Skeletal muscle cell (primary cell): ENCODE data around the genes FAM72B and H3-7.

DNA sequence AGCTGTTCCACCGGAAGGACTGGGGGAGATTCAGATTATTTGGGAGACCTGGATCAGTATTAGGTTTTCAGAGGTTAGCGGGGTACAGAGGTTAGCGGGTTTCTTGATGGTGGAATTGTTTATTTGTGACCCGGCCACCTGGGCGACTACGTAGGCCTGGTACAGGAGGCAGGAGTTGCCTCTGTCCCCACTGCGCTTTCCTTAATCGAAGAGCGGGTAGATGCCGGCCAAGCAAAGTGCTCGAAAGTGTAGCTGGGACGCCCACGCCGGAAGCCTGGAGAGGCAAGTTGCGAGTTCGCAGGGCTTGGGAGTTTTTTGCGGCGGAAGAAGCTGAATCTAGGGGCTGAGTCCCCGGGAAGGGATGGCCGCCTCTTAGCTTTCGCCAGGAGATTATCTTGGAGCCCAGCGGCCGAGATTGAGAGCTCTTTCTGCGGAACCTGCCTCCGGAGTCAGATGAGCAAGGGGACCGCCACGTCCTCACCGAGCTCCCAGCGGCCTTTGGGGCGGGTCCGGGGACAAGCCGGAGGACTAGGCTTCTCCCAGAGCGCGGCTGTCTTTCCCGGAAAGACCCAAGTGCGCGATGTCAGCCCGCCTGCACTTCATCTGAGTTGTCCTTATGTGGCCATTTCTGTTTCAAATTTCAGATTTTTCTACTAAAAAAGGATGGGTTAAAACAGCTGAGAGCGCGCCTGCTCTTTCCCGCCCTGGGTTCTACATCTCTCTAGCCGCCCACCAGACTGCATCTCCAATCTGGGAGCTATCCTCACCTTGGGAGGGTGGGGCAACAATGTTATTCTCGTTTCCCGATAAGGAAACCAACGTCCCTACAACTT is 12.3 kb upstream of the TBX15 start:
- RRBS, result 22% methylated on average over 22 of the region's 45 CpGs

GRCh38 chr1:119101458-119102181 is 38.8 kb downstream of the WARS2 start:
- RRBS, result no CpG with 5 or more reads among the region's 5 CpGs

GRCh38 chr1:119331449-119331755 is 37.2 kb upstream of the HAO2 start:
- RRBS, result no CpG with 5 or more reads among the region's 4 CpGs

- RRBS, result no CpG with 5 or more reads among the region's 5 CpGs
Measured at GRCh38 chr1:119980078-119980486, 83.8 kb upstream of the ADAM30 start.

DNA sequence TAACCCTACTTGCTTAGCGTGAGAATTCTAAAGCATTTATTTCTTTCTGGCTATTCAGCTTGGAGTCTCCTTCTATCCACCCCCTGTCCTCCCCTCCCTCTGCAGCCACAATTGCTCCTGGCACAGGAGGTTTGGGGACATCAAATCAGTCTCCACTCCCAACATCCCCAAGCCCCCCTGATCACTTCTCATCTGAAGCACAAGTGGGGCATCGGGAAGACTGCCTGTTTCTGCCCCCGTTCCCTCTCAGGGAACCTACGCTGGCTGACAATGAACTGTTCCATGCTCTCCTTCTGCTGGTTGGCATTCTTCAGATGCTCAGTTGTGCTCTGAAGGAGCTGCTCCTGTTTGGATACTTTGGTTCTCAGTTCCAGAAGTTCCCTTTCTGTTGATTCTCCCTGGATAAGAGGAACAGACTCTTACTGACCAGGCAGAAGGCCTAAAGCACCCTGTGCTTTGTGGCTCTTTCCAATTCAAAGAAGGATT is 76.9 kb downstream of the NBPF8 start:
- RRBS, result no CpG with 5 or more reads among the region's 4 CpGs

GRCh38 chr1:120557497-120558167 is 142.8 kb downstream of the NBPF8 start:
- RRBS, result no CpG with 5 or more reads among the region's 37 CpGs

DNA sequence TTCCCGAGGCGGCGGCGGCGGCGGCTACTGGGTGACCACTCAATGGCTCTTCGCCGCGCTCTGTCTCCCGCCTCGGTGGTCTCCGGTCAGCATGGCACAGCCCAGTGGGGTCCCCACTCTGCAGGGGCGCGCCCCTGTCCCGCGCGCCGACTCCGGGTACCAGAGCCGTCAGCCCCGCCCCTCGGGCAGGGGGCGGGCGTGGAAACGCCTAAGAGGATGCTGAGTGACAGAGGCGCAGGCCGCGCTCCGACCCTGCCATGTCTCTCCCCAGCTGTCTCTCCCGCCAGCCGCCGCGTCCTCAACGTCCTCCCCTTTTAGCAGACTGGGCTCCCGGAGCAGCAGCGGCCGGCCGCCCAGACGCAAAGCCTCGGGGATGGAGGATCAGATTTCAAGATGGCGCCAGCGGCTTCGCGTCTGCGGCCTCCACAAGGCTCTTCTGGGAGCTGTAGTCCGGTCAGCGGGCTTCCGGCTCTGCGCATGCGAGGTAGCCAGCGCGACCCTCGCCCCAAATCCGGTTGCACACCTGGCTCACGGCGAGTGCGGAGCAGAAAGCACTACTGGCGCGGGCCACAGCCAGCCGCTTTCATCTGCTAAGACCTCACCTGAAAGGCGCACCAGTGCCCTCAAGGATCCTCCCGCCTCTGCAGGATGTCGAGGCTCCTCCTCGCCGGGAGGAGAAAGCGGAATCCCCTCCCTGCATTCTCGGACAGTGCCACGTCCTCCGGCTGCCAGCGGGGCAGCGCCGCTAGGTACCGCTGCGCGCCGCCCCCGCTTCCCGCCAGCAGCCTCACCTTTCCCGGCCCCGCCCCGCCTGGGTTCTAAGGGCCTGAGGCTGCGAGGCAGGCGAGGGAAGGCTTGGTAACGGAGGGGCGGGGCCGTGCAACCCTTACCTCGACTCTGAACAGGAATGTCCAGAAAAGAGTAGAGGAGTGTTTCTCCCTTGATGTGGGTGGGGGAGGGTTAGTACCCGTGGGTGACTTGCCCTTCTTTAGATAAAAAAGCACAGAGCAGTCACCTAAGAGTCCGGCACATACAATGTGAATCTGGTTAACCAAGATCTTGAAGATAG is 143.7 kb downstream of the NBPF8 start:
- RRBS, result no CpG with 5 or more reads among the region's 89 CpGs

- RRBS, result no CpG with 5 or more reads among the region's 36 CpGs
Measured at GRCh38 chr1:121117001-121117657, 67.0 kb downstream of the FAM72B start.

GRCh38 chr1:121183708-121184458 is at the start of gene FAM72B:
Gene FAM72B, minus strand, starts transcription at chr1:121184340.
- RRBS, result no CpG with 5 or more reads among the region's 46 CpGs

DNA sequence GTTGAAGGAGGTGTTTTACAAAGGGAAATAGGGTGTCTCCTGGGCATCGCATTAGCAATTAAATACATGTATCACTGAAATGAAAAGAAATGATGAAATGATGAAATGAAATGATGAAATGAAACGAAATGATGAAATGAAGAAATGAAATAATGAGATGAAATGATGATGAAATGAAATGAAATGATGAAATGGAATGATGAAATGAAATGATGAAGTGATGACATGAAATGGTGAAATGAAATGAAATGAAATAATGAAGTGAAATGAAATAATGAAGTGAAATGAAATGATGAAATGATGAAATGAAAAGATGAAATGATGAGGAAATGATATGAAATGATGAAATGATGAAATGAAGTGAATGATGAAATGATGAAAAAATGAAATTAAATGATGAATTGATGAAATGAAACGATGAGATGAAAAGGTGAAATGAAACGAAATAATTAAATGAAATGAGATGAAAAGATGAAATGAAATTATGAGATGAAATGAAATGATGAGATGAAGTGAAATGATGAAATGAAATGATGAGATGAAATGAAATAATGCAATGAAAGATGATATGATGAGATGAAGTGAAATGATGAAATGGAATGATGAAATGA is 215.4 kb downstream of the SRGAP2C start:
- RRBS, result no CpG with 5 or more reads among the region's 4 CpGs

DNA sequence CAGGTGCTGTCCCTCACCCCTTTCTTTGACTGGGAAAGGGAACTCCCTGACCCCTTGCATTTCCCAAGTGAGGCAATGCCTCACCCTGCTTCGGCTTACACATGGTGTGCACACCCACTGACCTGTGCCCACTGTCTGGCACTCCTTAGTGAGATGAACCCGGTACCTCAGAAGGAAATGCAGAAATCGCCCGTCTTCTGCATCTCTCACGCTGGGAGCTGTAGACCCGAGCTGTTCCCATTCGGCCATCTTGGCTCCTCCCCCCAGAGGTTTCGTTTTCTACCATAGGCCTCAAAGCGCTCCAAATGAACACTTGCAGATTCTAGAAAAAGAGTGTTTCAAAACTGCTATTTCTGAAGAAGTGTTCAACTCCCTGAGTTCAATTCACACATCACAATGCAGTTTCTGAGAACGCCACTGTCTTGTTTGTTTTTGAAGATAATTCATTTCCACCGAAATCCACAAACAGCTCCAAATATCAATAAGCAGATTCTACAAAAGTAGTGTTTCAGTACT is 3782.9 kb downstream of the SRGAP2C start:
- RRBS, result no CpG with 5 or more reads among the region's 11 CpGs

- RRBS, result no CpG with 5 or more reads among the region's 17 CpGs
Measured at GRCh38 chr1:143691295-143691705, 214.5 kb downstream of the H3-7 start.

- RRBS, result no CpG with 5 or more reads among the region's 51 CpGs
Measured at GRCh38 chr1:143905481-143906305, at the start of gene H3-7. Gene H3-7, minus strand, starts transcription at chr1:143905977.

DNA sequence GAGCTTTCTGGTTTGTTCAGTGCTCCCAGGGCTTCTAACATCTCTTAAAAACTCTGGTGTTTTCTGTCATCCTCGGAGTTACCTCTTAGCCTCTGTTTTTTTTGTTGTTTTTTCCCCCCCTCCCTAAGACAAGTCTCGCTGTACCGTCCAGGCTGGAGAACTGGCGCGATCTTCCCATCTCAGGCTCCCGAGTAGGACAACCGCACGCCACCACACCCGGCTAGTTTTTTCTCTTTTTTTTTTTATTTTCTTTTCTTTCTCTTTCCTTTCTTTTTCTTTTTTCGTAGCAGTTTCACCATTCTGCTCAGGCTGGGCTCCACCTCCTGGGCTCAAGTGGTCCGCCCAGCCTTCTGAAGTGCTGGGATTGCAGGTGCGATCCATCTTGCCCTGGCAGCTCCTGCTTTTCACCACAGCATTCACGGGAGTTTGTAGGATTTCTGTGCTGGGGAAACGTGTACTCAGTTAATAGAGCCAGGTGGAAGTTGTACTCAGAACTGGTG is 39.6 kb upstream of the PPIAL4E start:
- RRBS, result no CpG with 5 or more reads among the region's 14 CpGs

- RRBS, result no CpG with 5 or more reads among the region's 25 CpGs
Measured at GRCh38 chr1:144552064-144552472, 40.6 kb upstream of the PPIAL4F start.

GRCh38 chr1:144567429-144568091 is 25.1 kb upstream of the PPIAL4F start:
- RRBS, result no CpG with 5 or more reads among the region's 49 CpGs

GRCh38 chr1:145772700-145773642 is 50.9 kb downstream of the RNF115 start:
- RRBS, result no CpG with 5 or more reads among the region's 5 CpGs

- RRBS, result no CpG with 5 or more reads among the region's 1 CpG
Measured at GRCh38 chr1:145777234-145777973, 46.5 kb downstream of the RNF115 start.

DNA sequence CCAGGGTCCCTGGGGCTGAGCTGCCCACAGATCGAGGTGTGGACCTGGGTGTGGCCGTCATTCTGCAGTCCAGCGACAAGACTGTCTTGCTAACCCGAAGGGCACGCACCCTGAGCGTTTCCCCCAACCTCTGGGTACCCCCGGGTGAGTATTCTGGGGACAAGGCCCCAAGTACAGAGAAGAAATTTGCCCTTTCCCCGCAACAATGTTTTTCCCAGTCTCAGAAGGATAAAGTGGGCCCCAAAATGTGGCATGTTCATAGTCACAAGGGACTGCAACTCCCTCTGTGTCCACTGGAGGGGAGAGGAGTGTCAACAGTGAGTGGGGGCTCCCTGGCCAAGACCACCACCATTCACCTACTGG is 604 bp downstream of the NUDT17 start:
- RRBS, result no CpG with 5 or more reads among the region's 8 CpGs